AG09309 (cell line): ENCODE measurements around a stretch of chr22.

- RRBS = no CpG with 5 or more reads among the region's 4 CpGs
Observed at GRCh38 chr22:38286567-38286777, 13.7 kb upstream of the TMEM184B start.

GRCh38 chr22:38300551-38301211 lies 16.6 kb downstream of the CSNK1E start:
- RRBS = 94% methylated on average over 9 of the region's 22 CpGs

DNA sequence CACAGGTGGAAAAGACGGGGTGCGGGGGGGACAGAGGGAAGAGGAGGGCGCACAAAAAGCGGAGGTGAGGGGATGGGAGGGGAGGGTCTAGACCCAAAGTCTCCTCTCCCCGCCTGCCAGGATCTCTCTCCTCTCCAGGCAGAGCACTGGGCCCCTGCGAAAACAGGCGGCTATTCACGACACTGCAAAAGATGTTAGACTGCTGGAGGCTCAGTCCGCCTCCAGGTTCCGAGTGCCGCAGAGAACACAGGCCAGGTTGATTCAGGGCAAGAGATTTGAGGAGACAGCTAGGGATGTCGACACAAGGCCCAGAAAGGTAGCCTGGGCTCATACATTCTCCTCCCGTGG lies 394 bp upstream of the CSNK1E start:
- RRBS = no CpG with 5 or more reads among the region's 13 CpGs

DNA sequence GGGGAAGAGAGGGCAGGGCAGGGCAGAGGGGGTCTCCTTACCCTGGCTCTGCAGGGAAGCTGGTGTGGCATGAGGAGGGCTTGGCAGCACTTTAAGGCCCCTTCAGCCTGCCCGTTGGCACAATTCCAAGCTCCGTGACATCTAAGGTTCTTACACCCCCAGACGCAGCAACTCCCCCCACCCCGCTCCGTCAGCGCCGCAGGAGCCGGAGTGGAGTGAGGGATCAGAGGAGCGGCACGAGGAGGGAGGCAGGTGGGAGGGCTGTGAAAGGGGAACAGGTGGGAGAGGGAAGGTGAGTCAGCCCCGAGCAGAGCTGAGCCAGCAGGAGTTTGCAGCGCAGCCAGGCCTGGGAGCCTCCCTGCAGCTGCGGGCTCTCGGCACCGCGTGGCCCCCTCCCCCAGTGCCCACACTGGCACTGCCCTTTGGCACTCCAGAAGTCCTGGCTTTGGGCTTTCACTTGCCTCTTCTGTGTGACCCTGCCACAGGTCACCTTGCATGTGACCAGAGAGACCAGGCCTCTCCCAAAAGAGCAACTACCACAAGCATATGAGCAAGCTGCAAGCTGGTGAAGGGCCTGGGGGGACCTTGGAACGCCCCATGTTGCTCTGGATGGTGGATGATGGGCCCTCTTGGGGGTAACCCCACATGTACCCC lies 32.0 kb downstream of the KCNJ4 start:
- RRBS = no CpG with 5 or more reads among the region's 17 CpGs

DNA sequence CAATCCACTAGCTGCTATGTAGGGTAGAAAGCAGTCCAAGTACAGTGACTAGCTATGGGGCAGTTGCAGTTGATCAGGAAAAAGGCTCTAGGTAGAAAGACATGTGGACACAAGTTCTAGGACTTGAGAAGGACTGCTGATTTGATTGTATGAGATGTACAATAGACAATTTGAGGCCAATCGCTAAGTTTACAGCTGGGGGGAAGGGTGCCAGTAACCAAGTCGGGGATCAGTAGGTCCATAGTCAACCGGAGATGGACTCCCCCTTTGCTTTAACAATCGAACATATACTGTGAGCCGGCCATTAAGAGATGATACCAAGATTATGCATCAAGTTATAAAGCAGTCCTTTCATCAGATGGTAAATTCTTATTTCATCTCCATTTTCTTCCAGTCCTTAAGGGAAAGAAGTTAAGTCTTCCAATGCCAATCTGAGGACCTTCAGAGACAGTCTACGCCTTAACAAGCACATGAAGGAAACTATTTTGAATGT lies 14.3 kb downstream of the KDELR3 start:
- RRBS = no CpG with 5 or more reads among the region's 6 CpGs

- RRBS = no CpG with 5 or more reads among the region's 1 CpG
Observed at GRCh38 chr22:38484683-38484967, 16.7 kb downstream of the KDELR3 start.

DNA sequence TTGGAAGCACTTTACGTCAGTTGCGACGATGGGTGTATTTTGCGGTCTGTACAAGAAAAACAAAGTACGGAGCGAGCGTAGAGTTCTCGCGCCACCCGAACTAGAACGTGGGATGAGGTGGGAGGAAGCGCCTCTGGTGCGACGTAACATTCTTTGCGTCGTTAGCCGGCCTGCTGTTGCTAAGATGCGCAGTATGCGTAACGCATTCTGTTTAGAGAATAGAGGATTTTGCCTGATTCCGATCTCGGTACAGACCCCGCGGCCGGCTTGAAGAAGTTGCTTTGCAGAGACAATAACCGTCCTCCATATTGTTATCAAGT lies 266 bp upstream of the DDX17 start:
- RRBS = 2% methylated on average over 9 of the region's 26 CpGs

DNA sequence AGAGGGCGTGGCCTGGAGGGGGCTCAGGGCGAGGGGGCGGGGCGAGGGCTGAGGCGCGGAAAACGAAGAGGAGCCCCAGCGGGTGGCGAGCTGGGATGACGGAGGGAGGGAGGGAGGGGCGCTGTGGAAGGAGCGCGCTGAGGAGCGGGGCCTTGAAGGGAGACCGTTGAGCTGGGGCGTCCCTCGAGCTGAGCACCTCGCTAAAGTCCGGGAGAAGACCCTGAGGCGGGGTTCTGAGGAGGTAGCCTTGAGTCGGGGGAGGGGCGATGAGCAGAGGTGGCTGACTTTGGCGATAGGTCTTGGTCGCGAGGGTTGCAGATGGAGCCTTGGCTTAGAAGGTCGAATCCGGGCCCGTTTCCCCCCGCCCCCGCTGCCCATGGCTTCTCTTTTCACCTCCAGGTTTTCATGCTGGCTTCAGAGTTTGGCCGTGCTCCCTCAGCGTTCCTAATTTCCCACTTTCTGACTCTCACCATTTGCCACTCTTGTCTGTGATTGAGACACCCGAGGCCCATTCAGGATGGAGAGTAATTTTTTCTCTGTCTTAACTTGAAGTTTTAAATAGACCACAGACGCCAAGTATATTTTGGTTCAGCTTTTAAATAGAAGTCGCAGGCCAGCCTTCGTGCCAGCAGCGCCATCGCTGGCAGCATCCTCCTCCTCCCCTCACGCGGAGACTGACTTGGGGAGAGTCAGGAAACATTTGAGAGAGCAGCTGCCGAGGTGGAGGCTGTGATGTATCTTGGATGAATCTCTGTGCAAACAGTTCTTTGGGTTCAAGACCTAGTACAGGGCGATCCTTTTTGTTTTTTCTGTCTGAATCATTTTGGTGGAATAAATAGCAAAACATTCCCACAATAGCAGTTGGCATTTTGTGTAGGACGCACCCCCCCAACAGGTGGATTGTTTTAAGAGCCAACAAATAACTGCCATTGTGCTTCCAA lies 641 bp upstream of the DMC1 start:
- RRBS = no CpG with 5 or more reads among the region's 43 CpGs

DNA sequence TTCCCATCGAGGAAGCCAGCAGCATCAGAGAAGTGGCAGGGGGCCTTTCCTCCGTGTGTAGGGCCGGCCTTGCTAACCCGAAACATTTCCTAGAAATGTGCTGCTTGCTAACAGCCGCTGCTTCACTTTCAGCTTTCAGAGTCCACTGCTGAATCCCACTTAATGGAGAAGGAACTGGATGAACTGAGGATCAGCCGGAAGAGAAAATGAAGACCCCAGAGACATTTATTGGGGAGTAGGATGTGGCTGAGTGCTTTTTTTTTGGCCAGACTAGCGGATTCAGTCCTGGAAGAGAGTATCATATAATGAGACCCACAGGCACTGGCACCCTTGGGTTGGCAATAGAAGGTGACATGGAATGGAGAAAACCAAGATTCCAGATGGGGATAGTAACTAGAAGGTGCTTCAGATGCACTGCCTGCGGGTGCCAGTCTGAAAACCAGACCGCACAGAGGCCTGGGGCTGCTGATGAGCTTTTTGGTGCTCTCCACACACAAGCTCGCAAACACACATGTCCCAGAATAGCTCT lies 8.7 kb upstream of the TOMM22 start:
- RRBS = no CpG with 5 or more reads among the region's 10 CpGs

- RRBS = no CpG with 5 or more reads among the region's 12 CpGs
Observed at GRCh38 chr22:38684540-38685603, 3.1 kb downstream of the TOMM22 start.

DNA sequence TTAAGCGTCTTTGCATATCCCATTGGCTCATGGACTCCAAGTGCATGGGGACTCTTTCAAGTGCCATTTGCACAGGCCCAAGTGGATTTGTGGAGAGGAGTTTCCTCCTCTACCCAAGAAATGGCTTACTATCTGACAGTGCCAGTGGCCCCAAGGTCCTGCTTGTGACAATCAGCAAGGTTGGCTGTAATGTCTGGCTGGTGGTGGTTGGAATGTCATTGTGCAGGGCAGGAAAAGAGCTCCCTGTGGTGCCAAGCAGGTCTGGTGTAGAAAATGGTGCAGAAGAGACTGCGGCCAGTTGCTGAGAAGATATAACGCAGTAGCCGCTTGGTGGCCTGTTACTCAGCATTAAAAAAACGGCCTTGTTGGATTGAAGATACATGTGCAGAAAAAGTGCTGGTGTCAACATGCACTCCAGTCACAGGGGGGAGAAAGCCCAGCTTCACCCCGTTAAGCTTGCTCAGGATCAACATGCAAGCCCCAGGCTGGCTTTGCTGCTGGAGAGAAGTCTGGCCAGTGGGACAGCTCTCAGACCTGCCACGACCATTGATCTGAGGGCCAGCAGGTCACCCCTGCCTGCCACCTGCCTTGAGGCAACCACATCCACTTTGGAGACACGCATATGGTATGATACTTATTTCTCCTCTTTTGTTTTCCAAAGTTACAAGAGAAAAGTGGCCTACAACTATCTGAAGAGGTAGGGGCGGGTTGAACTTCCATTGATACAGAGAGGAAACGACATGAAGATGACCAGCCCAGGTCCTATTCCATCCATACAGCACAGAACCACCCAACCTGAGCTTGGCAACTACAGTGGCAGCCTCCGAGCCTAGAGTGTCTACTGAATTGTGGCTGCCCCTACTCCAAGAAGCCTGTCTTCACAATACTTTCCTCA lies 4.4 kb downstream of the TOMM22 start:
- RRBS = no CpG with 5 or more reads among the region's 11 CpGs

GRCh38 chr22:38704553-38704934 lies 1.2 kb upstream of the GTPBP1 start:
- RRBS = no CpG with 5 or more reads among the region's 3 CpGs

- RRBS = no CpG with 5 or more reads among the region's 28 CpGs
Observed at GRCh38 chr22:38735317-38736664, 20.0 kb downstream of the SUN2 start.

DNA sequence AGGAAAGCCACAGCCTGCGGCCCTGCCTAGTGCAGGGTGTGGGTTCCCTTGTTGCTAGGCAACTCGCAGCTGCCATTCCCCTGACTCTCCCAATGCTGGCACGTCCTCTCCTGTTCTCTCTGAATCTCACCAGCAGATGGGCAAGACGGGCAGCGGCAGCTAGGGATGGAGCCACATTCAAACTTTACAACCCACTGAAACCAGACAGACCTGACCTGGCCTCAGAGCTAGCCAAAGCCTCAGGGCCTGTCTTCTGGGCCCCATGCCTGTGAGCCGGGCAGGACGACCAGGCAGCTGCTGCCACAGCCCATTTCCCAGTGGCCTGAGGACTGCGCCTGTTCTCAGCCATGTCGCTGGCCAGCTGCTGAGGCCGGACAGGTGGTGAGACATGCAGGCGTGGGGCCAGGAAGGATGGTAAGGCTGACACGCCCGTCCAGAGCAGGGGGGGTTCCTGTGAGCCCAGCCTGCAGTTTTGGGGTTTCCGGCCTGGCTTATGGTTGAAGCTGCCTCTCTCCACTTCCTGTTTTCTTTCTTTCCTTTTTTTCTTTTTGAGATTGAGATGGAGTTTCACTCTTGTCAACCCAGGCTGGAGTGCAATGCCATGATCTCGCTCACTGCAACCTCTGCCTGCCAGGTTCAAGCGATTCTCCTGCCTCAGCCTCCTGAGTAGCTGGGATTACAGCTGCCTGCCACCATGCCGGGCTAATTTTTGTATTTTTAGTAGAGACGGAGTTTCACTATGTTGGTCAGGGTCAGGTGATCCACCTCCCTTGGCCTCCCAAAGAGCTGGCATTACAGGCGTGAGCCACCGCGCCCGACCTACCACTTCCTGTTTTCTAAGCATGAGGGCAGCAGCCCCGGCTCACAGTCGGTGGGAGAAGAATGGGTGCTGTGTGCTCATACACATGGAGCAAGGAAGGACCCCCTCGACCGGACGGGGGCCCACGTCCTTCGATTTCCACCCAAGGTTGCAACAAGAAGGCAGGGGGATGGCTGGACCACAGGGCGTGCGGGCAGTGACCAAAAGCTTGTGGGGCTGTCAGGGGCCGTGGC lies 4.0 kb downstream of the SUN2 start:
- RRBS = 91% methylated on average over 6 of the region's 32 CpGs

GRCh38 chr22:38843109-38843966 lies 490 bp downstream of the NPTXR start:
- RRBS = 3% methylated on average over 63 of the region's 138 CpGs

GRCh38 chr22:38924246-38924892 lies 33.0 kb upstream of the APOBEC3A start:
- RRBS = no CpG with 5 or more reads among the region's 9 CpGs

GRCh38 chr22:38927004-38927632 lies 30.3 kb upstream of the APOBEC3A start:
- RRBS = no CpG with 5 or more reads among the region's 38 CpGs

DNA sequence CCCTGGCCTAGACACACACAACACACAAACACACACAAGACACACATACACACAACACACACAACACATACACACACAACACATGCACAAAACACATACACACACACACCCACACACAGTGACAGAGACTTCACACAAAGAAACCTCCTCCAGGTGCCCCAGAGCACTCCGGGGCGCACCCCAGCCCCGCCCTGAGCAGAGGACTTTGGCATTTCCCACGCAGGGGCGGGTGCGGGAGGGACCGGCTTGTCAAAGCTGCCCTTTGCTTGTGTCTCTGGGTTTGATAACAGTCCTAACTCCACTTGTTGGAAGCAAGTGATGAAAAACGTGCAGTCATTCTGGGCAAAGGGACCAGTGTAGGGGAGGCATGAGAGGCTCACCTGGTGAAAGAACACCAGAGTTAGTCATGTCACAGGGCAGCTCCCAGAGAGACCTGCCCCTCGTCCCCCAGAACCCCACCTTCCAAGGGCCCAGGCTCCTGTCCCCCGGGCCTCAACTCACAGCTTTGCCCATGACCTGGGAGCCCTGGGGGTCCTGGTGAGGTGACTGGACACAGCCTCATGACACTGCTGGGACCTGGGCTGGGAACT lies 6.6 kb downstream of the APOBEC3A start:
- RRBS = 64% methylated on average over 7 of the region's 10 CpGs

GRCh38 chr22:39151278-39152139 lies 971 bp downstream of the CBX7 start:
- RRBS = 10% methylated on average over 1 of the region's 24 CpGs

DNA sequence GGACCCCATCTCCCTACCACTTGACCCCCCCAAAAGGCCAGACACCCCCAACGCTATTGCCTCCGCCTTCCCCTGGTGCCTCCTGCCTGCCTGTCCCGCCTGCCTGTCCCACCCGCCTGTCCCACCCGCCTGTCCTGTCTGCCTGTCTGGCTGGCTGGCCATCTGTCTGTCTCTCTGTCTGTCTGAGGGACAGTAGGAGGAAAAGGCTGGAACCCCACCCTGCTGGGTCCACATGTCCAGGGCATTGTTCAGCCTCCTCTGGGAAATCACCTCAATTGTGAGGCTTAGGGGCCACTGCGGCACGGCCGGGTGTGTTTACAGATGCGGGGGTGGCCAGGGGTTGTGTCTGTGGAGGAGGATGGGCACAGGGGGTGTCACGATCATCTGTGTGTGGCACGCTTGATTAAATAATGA lies 25.4 kb upstream of the CBX7 start:
- RRBS = no CpG with 5 or more reads among the region's 11 CpGs